ENCODE results near the genes SELENOW, NTN5, RASIP1 and FGF21.

DNA sequence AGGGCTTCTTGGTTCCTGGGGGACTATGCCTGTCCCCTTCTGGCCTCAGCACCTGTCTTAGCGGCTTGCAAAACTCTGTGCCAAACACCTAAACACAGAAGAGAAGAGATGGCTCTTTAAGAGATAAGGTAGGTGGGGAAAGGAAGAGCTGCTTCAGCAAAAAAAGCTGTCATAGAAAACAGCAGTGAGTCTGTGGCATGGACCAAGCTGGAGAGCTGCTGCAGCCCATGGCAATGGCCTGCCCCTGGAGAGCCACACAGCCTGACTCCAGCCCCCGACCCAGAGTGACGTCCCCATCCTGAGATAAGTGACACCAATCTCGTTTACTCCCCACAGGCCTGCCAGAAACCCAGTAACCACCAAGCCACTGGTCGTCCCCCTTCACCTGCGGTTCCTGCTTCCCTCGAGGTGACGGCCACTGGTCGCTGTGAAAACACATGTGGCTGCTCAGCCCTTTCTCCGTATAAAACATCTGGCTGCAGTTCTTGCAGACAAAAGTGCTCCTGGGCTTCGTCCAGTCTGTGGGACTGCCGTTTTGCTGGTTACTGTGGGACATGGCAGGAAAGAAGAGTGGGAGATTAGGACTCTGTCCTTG is 25.0 kb upstream of the NAPA start:
- PRO-cap = no peak
- RRBS = no CpG with 5 or more reads among the region's 12 CpGs

GRCh38 chr19:47607850-47608793 is 812 bp upstream of the BICRA start:
- PRO-cap = bidirectional peak, plus-strand start at chr19:47608204, minus-strand start at chr19:47608086; bidirectional peak, plus-strand start at chr19:47608496, minus-strand start at chr19:47608499; bidirectional peak, plus-strand start at chr19:47608949, minus-strand start at chr19:47608629
- RRBS = under 1% methylated on average over 47 of the region's 96 CpGs

- PRO-cap = no peak
- RRBS = no CpG with 5 or more reads among the region's 6 CpGs
These were observed 14.5 kb downstream of the BICRA start for GRCh38 chr19:47623320-47623904.

- PRO-cap = no peak
- RRBS = no CpG with 5 or more reads among the region's 5 CpGs
These were observed 9.9 kb downstream of the EHD2 start for GRCh38 chr19:47723061-47723495.

DNA sequence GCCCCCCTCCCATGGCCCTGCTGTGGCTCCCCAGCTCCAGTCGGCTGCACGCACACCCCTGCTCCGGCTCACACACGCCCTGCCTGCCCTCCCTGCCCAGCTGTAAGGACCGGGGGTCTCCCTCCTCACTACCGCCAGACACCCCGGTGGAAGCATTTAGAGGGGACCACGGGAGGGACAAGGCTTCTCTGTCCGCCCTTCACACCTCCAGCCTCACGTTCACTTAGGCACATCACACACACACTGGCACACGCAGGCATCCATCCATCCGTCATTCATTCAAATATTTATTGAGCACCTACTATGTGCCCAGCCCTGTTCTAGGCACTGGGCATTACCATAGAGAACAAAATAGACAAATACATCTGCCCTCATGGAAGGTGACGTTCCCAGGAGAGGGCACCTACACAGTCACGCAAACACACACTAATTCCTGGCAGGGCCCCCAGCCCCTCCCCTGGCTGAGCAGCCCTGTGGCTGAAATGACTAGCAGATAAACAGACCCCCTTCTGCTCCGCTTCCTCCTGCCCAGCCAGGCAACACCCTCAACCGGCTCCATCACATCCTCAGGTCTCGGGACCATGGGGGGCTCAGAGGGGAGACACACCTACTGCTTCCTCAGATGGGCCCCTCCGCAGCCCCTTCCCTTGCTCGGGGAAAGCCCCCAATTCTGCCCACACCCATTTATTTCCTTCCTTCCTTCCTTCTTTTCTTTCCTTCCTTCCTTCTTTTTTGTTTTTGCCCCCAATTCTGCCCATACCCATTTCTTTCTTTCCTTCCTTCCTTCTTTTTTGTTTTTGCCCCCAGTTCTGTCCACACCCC is 3.7 kb upstream of the NOP53 start:
- PRO-cap = no peak
- RRBS = 98% methylated on average over 5 of the region's 19 CpGs

DNA sequence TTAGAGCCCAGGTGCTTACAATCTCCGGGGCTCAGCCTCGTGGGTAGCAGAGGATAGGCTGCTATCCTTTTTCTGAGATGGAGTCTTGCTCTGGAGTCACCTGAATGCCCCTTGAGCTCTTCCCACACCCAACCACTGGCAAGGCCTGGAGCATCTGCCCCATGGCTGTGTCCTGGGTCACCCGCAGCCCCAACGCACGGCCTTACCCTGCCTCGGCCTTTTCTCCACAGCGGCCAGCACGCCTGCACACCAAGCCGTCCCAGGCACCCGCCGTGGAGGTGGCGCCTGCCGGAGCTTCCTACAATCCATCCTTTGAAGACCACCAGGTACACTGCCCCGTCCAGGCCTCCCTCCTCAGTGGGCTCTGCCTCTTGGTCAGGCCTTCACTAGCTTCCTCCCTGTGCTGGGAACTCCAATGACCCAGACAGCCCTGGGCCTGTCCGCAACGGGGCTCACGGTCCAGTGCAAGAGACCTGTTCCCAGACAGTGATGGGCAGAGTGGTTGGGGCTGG is 7.0 kb downstream of the NOP53 start:
- PRO-cap = no peak
- RRBS = no CpG with 5 or more reads among the region's 17 CpGs

DNA sequence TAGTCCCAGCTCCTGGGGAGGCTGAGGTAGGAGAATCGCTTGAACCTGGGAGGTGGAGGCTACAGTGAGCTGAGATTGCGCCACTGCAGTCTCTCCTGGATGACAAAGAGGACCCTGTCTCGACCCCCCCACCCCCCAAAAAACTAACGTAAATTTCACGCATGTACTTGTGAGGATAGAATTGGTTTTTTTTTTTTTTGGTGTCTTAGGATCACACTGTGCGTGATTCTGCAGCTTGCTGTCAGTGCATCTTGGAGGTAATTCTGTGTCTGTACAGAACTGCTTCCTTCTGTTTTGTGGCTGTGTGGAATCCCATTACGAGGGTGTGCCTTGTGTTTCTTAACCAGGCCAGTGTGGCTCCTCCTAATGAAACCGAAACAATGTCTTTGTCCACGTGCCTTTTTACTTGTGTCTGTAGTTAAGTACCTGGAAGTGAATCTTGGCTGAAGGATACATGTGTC is 12.9 kb downstream of the NOP53 start:
- PRO-cap = no peak
- RRBS = no CpG with 5 or more reads among the region's 9 CpGs

DNA sequence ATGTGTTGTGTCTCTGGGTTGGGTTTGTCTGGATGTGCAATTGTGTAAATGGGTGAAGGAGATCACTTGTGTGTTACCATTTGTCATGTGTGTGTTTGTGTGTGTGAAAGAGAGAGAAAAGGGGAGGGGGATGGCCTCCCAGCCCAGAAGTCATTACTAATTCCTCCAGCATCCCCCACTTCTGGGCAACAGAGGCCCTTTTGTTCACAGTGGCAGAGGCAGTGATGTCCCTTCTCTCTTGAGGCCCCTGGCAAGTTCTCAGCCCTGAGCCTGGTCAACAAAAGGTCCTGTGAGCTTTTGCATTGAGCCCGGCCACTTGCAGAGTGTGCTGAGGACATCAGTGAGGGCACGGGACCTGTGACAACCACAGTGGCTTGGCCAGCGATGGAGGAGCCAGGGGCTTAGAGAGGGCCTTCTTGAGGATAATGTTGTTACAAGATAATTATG is 4.5 kb upstream of the SELENOW start:
- PRO-cap = no peak
- RRBS = no CpG with 5 or more reads among the region's 3 CpGs

DNA sequence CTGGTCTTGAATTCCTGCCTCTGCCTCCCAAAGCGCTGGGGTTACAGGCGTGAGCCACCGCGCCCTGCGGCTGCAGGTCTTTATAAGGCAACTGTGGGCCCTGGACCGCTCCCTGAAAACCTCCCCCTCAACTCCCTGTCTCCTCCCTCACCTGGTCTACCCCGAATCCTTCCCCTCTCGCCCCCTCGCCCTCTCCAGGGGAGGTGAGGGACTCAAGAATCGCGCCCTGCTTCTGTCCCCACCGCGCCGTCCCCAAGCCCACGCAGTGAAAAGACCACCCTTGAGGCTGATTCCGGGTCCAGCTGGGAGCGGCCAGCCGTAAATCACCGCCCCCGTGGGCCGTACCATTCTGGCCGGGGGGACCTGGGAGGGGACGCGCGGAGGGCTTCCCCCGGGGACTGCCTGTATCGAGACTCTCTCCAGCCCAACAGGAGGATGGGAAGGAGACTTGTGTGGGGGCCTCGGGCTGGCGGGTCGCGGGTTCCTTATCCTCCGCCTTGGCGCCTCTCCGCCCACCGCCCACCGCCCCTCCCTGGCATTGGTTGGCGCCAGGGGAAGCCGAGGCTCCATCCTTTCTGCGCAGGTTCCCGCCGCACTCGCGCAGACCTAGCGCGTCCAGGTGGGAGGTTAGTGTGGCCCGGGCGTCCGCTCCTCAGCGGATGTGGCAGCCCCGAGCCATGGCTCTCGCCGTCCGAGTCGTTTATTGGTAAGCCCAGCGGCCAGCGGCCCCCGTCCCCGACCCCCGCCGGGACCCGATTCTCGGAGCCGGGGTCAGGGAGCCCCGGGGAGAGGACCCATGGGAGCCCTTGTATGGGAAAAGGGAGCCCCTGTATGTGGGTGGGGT is at the start of gene SELENOW:
SELENOW (plus strand) TSS at position 595 of the 844 bp plus-strand sequence.
- PRO-cap = bidirectional peak, plus-strand start at position 280 of the sequence, minus-strand start at position 84 of the sequence; bidirectional peak, plus-strand start at position 595 of the sequence, minus-strand start at position 343 of the sequence
- RRBS = under 1% methylated on average over 11 of the region's 64 CpGs

DNA sequence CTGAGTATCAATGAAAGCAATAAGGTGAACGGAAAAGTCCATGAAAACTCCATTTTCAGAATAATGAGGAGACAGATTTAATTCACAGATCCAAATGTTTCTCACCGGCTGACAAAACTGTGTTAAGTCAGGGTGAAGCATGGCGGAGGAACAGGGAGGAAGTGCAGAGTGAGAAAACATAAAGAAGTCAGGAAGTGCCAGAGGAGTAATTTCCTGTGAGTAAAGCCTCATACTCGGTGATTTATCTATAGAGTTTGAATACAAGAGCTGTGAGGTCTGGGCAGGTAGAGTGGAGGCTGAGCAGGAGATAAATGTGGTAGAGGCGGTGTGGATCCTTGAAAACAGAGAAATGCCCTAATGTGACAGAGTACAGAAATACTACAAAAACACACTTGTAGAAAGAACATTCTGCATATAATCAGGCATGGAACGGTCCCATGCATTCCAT is 11.4 kb downstream of the CARD8 start:
- PRO-cap = no peak
- RRBS = no CpG with 5 or more reads among the region's 6 CpGs

- PRO-cap = no peak
- RRBS = under 1% methylated on average over 10 of the region's 24 CpGs
These were observed 21.3 kb downstream of the ZNF114 start for GRCh38 chr19:48291208-48291600.

DNA sequence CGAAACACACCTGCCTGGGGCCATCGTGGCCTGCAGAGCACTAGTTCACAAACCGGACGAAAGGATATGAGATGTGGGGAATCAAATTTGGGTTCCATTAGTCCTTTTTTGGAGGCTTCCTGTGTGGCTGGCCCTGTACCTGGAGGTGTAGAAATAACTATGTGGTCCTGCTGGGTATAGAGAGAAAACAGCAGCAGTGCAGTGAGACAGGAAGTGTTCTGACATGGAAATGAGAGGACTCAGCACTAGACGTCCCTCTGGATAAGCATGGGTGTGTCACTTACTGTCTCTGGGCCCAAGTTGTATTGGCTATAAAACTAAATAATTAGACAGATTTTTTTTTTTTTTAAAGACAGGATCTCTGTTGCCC is 12.3 kb downstream of the KDELR1 start:
- PRO-cap = no peak
- RRBS = no CpG with 5 or more reads among the region's 5 CpGs

DNA sequence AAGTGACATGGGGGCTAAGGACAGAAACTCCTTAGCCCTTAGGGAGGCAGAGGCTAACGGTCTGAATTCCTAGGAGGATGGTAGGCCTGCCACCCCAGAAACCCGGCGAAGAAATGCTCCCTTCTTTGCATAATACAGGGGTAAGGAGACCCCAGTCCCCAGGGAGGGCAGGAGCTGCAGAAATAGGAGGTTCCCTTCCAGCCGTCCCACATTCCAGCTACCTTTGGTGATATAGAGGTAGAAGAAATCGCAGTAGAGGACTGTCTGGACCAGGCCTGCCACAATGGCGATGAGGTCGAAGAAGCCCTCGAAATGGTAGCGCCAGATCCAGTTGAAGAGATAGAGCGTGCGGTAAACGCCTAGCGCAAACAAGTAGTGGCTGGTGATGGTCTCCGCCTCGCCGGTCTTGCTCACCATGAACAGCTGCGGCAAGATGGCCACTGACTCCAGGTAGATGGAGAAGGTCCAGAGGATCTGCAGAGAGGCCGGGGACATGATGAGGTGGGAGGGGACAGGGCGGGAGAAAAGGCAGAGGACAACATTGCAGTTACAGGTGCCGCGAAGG is 7.3 kb downstream of the KDELR1 start:
- PRO-cap = no peak
- RRBS = 96% methylated on average over 3 of the region's 21 CpGs

DNA sequence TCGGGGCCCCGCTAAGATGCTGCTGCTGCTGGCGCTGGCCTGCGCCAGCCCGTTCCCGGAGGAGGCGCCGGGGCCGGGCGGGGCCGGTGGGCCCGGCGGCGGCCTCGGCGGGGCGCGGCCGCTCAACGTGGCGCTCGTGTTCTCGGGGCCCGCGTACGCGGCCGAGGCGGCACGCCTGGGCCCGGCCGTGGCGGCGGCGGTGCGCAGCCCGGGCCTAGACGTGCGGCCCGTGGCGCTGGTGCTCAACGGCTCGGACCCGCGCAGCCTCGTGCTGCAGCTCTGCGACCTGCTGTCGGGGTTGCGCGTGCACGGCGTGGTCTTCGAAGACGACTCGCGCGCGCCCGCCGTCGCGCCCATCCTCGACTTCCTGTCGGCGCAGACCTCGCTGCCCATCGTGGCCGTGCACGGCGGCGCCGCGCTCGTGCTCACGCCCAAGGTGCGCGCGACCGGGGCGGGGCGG is 5.0 kb downstream of the GRIN2D start:
- PRO-cap = bidirectional peak, plus-strand start at position 89 of the sequence, minus-strand start at position 51 of the sequence; bidirectional peak, plus-strand start outside the sequence, minus-strand start at position 396 of the sequence
- RRBS = under 1% methylated on average over 23 of the region's 81 CpGs

DNA sequence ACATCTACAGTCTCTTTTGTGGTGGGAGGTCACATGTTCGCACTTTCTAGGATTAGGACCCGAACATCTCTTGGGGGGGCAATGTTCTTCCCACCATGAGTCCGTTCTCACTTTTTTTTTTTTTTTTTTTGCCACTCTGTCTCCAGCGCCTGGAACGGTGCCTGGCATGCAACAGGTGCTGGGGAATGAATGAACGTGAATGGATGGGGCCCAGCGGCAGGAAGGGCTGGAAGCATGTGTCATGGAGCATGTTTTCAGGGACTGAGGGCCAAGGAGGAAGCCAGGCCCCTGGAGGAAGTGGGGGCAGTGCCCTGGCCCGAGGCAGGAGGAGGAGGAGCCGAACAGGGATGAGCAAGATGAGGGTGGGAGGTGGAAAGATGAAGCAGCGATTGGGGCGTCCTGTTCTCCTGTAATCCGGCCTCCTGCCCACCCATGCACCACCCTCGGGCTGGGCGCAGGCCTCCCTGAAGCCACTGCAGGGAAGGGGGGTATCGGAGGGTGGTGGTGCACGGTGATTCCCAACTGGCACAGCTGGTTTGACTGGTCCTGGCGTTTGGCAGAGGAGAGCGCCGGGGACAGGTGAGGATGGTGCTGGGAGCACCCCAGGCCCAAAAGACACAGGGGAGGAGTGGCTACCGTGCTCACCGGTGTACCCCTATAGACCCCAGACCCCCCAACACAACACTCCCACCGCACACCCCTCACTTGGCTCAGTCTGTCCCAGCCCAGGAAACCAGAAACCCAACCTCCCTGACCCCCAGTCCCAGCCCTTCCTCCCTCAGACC is 8.7 kb upstream of the SULT2B1 start:
- PRO-cap = bidirectional peak, plus-strand start at position 354 of the sequence, minus-strand start at position 263 of the sequence
- RRBS = 13% methylated on average over 3 of the region's 22 CpGs

DNA sequence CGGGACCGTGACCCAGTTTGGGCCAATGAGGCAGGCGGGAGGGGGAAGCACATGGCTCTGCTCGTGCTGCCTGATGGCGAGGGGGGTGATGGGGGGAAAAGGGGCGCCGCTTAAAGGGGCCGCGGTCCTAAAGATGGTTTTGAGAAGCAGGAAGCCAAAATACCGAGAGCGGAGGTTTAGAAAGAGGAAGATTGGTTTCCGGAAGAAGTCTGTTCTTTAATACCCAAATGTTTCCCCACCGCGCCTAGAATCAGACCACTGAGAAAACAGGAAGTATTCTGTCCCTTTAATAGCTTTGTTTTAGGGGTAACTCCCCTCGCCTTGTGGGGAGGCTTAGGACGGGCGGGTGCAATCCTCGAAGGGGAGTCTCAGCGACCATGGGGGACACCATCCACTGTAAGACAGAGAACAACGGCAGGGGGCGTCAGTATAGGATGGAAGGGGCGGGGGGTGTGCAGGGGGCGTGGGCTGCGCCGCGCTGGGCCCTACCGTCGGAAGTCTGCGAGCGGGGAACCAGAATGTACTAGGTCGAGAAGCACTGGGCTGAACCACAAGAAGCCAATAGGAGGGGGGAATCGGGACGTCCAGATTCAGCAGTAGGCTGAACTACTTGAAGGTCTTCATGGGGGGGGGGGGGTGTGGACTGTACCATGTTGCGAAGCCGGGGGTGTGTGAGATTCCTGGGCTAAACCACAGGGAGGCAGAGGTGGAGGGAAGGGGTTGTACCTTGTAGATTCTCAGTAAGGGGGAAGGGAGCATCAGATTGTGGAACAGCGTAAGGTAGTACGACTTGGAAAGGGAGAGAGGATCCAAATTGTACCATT is 784 bp upstream of the DBP start:
- PRO-cap = bidirectional peak, plus-strand start at position 462 of the sequence, minus-strand start at position 398 of the sequence; bidirectional peak, plus-strand start at position 740 of the sequence, minus-strand start at position 503 of the sequence
- RRBS = no CpG with 5 or more reads among the region's 37 CpGs

DNA sequence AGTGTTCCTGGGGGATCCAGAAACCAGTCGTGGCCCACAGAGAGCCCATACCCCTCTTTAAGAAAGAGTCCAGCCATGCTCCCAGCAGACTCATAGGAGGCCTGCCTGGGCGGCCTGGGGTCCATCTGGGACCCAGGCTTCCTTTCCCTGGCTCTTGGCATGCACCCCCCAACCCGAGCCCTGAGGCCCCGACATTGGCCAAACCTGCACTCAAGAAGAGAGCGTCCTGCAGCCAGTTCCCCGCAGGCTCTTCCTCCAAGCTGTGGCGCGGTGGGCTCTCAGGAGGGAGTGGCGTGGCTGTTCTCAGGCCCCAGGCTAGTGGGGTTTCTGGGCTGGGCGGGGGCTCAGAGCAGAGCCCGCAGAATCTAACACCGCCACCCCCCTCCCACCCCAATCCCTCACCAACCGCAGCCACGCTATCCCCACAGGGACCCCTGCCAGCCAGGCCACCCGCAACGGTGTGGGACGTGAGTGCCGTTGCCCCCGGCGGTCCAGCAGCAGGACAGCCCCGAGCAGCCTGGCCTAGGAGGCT is at the start of gene NTN5:
NTN5 (minus strand) TSS at position 290 of the 532 bp plus-strand sequence.
- PRO-cap = no peak
- RRBS = no CpG with 5 or more reads among the region's 21 CpGs

GRCh38 chr19:48740412-48741010 is at the start of gene RASIP1:
Gene RASIP1 (minus strand): TSS chr19:48740610.
- PRO-cap = no peak
- RRBS = 58% methylated on average over 6 of the region's 17 CpGs

- PRO-cap = bidirectional peak, plus-strand start at chr19:48755472, minus-strand start at chr19:48755358
- RRBS = no CpG with 5 or more reads among the region's 4 CpGs
These were observed at the start of gene FGF21 for GRCh38 chr19:48755275-48755628. Gene FGF21 (plus strand): TSS chr19:48755524.

DNA sequence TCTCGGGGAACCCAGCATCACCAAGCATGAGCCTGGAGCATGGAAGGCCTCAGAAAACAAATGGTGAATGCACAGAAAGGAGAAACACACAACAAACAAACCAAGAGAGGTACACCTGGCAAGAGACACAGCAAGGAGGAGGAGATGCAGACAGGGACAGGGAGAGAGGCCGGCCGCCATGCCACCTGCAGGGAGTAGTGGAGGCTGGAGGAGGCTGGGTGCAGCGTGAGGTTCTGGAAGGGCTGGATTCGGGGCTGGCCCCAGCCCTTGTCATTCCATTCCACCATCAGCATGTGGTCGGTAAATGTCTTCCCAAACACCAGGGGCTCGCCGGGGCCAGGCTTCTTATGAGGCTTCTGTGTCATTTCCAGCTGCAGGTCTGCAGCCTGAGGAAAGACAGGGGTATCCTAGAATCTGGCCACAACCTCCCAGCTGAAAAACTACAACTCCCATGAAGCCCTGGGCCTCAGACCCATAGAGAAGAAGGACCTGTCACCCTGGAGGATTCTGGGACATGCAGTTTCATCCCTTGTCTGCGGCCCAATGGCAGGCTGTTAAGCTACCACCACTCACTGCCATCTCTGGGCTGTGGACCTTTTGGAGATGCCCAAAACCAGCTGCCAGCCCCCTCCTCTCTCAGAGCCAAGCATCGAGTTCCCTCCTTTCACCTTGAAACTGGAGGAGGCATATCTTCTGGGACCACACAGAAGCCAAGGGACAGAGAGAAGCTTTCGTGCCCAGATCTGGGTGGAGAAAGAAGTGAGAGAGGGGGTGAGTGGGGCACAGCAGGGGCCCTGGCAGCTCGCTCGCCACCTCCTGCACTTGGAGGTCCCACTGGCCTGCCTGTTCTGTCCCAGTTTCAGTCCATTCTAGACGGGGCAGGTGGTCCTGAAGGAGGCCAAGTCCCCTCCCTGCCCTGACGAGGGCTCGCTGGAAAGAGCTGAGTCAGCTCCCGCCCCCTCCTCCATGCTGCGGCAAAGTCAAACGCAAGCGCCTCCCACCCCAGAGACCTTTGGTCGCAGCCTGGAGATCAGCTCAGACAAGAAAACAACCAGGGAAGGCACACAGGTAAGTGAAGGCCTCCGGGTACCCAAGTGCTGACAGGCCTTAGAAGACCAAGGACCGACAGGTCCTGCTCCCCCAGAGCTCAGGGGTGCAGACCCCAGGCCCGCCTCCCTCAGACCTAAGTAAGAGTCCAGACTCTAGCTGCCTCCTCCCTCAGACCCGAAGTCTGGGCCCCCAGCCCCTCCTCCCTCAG is 4.1 kb downstream of the BCAT2 start:
- PRO-cap = no peak
- RRBS = no CpG with 5 or more reads among the region's 25 CpGs